Measurements from ENCODE around the genes TPP1, SYT9, PPFIBP2, RPL27A and C11orf16.

- RRBS, 2 experiments: no CpG with 5 or more reads among the region's 1 CpG
Observed at GRCh38 chr11:6515404-6515813, 18.3 kb downstream of the DNHD1 start.

- RRBS, 2 experiments: no CpG with 5 or more reads among the region's 9 CpGs
Observed at GRCh38 chr11:6619319-6619710, at the start of gene TPP1. Gene TPP1 (minus strand): TSS chr11:6619422.

DNA sequence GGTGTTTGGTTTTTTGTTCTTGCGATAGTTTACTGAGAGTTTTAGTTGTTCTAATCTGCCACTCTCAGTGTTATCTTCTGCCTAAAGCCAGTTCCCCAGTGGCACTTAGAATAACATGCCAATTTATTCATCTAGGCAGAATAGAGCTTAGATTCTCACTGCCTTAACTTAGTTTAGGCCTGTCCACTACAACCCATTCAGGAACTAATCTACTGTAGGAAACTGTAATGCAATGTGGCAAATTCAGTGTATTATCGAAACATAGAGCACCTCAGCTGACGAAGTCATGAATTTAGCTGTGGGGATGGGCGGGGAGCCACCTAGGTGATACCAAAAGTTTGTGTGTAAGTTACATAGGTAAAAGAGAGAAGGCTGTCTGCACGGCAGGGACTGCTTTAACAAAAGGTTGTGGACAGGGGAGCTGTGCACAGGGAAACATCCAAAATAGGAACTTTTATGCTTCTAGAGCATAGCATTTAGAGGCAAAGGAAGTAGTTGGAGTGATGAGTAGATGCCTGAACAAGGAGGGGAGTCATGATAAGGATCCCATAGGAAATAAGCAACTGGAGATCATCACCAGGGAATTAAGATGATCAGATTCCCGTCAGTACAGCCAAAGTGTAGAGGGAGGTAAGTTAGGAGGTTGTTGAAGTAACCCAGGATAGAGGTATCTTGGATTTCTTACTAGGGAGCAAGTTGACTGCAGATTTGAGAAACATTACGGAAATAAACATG is 4.0 kb downstream of the MRPL17 start:
- RRBS, 2 experiments: no CpG with 5 or more reads among the region's 7 CpGs

DNA sequence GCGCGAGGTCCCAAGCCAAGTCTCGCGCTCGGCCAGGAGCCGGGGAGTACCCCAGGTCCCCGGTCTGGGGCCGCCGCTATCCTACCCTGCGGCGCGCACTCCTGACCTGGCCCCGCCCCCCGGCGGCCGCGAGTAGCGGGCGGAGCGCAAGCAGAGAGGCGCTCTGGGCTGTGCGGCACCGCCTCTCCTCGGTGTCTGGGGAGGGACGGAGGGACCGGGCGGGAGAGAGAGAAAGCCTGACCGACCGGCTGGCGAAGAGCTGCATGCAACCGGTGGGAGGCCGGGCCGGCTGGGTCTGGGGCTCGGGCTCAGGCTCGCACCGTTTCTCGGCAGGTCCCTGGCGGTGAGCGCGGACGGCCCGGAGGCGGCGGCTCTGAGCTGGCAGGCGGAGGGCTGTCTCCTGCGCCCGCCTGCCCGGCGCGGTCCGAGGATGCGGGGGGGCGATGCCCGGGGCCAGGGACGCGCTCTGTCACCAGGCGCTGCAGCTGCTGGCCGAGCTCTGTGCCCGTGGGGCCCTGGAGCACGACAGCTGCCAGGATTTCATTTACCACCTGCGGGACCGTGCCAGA is at the start of gene SYT9:
Gene SYT9 (plus strand): TSS at position 161 of the 569 bp plus-strand sequence.
- RRBS, 2 experiments: under 1 to 1% methylated on average over 37 of the region's 62 CpGs

DNA sequence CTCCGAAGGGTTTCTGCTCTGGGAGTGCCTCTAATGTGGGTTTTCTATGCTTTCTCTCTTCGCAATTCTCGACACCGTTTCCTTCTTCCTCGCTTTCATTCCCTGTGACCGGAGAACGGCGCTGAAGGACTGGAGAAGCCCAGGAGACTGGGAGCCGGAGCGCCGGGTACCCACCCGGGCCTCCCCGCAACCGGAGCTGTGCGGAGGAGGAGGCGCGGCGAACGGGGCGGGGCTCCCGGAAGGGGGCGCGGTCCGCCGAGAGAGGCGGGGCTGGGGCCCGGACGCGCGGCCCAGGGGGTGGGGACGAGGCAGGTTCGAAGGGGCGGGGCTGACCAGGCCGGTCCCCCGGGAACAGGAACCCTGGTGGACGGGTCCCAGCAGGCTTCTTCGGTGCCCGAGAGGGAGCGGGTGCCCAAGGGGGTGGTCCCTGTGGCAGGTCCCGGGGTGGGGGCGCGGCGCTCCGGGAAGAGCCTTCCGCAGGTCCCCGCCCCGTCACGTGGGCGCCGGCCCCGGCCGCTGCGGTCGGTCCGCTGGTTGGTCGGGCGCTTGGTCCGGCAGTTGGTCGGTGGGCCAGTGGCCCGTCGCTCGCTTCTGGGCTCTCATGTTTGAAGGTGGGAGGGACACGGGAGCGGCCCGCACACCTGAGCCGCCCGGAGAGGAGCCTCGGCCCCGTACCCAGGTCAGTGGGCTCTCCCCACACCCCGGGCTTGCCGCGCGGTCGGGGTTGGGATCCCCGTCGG is at the start of gene PPFIBP2:
Gene PPFIBP2 (plus strand): TSS at position 557 of the 740 bp plus-strand sequence.
- RRBS, 2 experiments: under 1 to 1% methylated on average over 54 to 59 of the region's 76 CpGs

DNA sequence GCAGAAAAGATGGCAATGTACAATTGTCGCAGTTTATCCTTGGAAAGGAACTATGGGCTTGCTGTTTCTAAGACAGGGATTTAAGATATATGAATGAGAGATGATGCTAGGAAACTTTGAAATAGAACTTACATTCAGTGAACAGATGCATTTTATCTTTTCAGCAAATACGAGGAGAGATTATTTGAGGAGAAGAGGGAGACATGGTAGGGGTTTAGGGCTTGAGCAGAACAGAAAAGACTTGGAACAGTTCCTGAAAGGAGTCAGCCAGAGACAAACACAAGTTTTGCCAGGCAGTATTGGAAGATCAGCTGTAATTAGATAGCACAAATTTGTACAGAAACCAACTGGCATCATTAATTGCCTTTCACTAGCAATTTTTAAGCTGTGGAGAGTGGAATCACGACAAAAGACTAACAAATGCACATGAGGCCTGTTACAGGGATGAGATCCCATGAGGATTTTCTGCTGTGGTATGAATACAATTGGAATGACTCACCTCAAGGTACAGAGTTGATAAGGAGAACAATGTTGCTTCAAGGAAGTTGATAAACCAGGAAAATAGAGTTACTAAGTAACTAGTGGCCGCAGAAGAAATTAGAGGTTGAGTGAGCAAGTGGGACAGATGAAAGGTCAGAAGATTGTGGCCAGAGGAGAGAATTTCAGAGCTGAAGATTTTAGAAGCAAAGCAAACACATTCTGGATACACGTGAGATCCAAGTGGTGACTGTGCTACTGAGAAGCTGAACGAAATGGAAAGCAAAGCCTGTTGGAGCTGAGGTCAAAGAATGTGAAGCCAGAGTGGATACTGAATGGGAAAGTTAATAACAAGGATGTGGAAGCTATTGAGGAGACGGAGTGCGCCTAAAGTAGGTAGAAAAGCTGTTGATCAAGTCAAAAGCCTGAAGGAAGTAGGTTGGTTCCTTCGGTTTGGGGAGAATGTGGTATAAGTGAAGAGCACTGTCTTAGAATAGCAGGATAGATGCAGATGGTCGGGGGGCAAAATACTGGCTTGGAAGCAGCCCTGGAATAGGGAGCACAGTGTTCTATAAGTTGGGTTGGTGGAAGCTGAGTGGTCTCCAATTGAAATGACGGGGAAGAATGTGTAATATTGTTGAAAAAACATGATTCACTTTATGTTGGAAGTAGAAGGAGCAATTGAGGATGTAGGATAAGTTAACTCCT is 67.8 kb downstream of the CYB5R2 start:
- RRBS, 2 experiments: no CpG with 5 or more reads among the region's 11 CpGs

GRCh38 chr11:7672377-7672997 is 813 bp downstream of the CYB5R2 start:
- RRBS, 2 experiments: no CpG with 5 or more reads among the region's 15 CpGs

- RRBS, 2 experiments: no CpG with 5 or more reads among the region's 16 CpGs
Observed at GRCh38 chr11:8082217-8083069, 1.4 kb downstream of the TUB start.

DNA sequence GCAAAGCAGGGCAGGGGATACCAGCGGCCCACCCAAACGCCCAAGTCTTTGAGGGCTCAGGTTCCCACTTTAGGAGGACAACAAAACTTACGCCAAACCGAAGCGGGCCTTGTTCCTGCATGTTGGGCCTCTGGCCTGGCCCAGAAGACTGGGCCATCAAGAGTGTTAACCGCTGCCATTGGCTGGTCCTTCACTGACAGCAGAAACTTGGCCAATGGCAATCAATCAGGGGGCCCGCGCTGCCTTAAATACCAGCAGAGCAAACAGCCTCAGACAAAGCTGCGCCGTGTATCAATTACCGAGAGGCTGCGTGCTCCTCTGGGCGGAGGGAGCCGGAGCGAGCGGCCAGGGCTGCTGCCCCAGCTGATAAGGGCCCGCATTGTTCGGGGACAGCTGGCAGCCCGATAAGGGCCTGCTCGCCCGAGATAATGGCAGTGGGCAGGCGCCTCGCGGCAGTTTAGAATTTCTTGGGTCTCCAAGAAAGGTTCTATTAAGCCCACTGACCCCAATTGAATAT is 37.4 kb upstream of the RIC3 start:
- RRBS, 2 experiments: no CpG with 5 or more reads among the region's 24 CpGs

DNA sequence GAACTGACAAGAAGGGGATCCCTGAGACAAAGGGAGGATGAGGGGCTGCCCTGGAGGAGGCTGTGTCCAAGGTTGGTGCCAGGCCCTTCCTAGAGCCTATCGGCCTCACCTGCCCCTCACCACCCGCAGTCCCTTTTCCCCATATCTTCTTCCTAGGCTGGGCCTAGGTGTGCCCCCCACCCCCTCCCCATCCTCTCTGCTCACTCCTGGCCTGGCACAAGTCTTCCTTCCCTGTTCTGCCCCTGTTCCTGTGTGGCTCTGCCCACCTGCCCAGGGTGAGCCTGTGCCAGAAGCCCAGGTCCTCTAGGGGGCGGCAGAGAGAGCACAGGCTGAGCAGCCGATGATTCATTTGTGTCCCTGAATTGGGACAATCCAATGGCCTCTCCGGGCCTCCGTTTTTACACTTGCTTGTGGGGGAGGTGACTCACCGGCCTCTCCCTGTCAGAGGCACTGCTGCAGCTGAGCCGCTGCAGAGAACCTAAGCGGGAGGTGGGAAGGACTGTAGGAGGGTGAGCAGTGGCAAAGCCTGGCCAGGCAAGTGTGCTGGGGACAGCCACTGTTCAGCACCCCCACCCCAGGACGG is 65.1 kb upstream of the LMO1 start:
- RRBS, 2 experiments: 0 to 8% methylated on average over 2 of the region's 10 CpGs

- RRBS, 2 experiments: no CpG with 5 or more reads among the region's 6 CpGs
Observed at GRCh38 chr11:8617300-8618042, 23.4 kb upstream of the STK33 start.

DNA sequence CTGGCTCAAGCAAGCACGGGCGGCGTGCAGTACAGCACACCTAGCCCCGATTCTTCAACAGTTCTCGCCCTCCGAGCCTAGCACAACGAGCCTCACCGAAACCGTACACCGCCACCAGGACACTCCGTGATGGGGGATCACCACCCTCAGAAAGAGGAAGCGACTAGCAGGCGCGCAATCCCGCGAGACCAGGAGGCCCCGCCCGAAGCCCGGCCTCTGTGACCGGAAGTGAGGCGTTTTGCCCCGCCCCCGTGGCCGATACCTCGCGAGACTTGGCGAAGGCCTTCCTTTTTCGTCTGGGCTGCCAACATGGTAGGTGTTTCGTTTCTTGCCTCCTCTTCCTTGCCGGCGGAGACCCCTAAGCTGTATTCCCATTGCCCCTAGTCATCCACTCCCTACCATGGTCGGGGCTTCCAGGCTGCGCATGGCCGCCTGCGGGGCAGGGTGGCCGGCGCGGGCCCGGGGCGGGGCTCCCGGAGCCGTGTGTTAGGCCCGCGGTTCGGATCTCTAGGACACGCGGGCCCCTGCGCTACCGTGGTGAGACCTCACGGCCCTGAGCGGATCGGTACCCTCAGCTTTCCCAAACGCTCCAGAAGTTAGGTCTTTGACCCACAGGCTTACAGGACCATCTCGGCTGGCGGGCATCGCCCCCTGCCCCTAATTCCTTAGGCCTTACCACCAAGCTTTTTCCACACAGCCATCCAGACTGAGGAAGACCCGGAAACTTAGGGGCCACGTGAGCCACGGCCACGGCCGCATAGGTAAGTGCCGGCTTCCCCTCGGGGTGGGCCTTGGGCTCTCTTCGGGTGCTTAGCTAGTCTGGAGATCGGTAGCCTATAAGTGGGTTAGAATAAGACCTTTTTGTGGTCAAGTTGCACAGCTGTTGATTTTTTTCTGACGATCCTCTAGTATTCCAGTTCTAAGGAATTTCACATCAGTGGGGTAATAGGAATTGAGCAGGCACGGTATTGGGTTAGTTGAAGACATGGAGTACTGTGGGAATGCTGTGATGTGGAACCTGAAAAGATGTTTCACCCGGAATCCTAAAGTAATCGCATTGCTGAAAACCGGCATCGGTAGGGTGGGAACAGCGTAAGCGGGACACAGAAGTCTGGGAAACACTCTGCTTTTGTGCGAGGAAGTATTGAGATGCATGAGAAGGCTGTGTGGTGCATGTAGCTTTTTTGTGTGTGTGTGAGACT is at the start of gene RPL27A:
Gene RPL27A (plus strand): TSS at position 288 of the 1,202 bp plus-strand sequence.
- RRBS, 2 experiments: under 1% methylated on average over 6 to 11 of the region's 74 CpGs

DNA sequence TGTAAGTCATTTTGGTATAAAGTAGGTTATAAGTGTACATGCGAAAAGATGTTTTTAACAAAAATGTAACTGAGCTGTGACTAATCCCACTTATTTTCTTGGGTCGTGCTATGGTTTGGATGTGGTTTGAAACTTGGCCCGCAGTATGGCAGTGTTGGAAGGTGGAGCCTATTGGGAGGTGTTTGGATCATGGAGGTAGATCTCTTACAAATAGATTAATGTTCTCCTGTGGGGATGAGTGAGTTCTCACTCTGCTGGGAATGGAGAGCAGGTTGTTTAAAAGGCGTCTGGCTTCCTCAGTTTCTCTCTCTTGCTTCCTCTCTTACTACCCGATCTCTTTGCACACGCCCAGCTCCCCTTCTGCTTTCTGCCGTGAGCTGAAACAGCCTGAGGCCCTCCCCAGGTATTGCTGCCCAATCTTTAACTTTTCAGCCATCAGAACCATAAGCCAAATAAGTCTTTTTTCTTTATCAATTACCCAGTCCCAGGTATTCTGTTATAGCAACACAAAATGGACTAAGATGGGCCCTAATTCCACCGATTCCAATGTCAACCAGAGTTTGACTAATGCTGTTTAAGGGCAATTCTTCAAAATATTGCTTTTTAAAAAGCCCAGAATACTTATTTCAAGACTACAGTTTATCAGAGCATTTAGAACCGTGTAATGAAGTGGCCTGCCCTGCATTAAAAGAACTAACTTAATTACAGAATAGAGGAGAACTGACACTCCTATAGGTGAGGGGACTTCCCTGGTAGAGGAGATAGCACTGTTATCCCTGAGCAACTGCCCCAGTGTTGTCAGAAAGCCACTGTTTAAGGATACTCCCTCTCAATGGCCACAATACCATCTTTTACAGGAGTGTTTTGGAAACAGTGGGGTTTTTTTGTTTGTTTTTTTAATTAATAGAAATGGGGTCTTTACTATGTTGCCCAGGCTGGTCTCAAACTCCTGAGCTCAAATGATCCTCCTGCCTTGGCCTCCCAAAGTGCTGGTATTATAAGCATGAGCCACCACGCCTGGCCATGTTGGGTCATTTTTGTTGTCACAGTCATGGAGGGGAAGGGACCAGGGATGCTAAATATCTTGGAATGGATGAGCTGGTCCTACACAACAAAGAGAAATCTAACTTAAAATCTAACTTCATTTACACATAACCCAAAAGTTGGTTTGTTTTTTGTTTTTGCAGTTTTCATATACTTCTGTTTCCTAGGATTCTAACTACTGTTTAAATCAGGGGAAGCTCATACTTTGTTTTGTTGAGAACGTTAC is 7.6 kb downstream of the RPL27A start:
- RRBS, 2 experiments: no CpG with 5 or more reads among the region's 11 CpGs

DNA sequence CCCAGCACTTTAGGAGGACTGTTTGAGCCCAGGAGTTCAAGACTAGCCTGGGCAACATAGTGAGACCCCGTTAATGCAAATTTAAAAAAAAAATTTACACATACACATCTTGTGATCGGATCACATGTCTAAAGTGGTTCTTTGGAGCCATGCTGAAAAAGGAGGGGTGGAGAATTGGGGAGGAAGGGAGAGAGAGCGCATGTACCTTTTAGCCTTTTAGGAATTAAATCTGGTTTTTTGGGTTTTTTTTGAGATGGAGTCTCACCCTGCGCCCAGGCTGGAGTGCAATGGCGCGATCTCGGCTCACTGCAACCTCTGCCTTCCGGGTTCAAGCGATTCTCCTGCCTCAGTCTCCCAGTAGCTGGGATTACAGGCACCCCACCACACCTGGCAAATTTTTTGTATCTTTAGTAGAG is 9.2 kb downstream of the RPL27A start:
- RRBS, 2 experiments: no CpG with 5 or more reads among the region's 9 CpGs

- RRBS, 2 experiments: no CpG with 5 or more reads among the region's 18 CpGs
Observed at GRCh38 chr11:8708799-8709758, 26.5 kb downstream of the RPL27A start.

GRCh38 chr11:8719732-8720204 is 37.2 kb downstream of the RPL27A start:
- RRBS, 2 experiments: no CpG with 5 or more reads among the region's 3 CpGs

- RRBS, 2 experiments: no CpG with 5 or more reads among the region's 1 CpG
Observed at GRCh38 chr11:8765378-8765663, 45.2 kb downstream of the DENND2B start.

DNA sequence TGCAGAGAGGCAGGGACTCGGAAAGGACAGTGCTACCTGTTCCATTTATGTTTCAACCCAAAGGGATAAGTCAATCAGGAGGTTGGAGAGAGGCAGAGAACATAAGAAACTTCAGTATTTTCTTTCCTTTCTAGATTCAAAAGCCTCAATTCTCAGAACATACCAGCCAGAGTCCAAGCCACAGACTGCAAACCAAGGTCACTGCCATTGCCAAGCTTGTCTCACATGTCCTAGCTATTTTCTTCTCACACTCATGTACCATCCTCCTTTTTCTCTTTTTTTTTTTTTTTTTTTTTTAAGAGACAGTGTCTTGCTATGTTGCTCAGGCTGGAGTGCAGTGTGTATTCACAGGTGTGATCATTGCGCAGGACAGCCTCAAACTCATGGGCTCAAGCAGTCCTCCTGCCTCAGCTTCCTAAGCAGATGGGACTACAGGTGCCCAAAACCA is 11.2 kb downstream of the DENND2B start:
- RRBS, 2 experiments: no CpG with 5 or more reads among the region's 2 CpGs

DNA sequence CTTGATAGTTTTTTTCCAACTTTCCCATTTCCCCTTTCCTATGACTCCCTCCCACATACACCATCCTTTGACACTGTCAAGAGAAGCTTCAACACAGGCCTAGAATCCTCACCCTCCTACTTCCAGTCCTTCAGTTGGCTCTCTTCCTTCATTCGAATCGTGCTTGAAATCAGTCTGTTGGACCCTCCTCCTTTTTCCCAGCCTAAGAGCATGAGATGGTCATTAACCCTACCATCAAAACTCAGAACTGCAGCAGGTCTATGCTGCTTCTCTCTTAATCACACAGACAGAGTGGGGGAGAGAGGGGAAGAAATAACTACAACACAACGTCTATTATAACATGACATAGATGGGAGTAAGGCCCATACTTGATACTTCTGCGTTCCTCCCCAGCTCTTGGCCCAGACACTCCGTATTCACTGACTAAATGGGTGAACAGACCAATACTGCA is 5.0 kb downstream of the DENND2B start:
- RRBS, 2 experiments: no CpG with 5 or more reads among the region's 5 CpGs

GRCh38 chr11:8932753-8933296 is at the start of gene C11orf16:
Gene C11orf16 (minus strand): TSS chr11:8932947.
- RRBS, 2 experiments: no CpG with 5 or more reads among the region's 12 CpGs